Mononuclear cell (primary cell): ENCODE measurements around a stretch of chr6.

DNA sequence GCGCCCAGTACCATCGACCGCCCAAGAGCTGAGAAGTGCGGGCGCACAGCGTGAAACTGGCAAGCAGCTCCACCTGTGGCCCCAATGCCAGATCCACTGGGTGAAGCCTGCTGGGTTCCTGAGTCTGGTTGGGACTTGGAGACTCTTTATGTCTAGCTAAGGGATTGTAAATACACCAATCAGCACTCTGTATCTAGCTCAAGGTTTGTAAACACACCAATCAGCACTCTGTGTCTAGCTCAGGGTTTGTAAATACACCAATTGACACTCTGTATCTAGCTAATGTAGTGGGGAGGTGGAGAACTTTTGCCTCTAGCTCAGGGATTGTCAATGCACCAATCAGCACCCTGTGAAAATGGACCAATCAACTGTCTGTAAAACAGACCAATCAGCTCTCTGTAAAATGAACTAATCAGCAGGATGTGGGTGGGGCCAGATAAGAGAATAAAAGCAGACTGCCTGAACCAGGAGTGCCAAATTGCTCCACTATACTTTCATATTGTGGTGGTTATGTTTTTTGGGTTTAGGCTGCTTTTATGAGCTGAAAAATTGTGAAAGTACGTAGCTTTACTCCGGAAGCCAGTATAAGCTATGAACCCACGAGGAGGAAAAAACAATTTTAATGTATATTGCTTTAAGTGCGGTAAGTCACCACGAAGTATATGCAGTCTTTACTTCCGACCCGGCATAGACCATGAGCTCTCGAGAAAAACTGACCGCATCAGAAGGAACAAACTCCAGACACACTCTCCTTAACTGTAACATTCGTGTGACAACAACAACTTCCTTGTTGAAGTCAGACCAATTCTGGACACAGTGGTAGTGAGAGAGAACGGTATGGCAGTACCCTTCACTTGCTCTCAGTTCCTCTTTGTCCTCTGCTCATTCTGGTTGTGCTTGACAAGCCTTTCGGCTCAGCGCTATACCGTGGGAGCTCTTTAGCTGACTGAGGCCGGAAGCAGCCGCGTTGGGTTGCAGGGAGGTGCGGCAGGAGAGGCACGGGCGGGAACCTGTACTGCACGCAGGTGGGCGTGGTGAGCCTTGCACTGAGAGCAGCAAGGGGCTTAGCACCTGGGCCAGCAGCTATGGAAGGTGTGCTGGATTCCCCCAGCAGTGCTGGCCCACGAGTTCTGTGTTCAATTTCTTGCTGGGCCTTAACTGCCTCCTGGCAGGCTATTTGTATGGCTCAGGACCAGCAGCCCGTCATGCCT, 82.0 kb upstream of the E2F3 start:
- RRBS = 4% methylated on average over 5 of the region's 30 CpGs

- RRBS = no CpG with 5 or more reads among the region's 13 CpGs
Observed at GRCh38 chr6:20412940-20414190, 11.7 kb downstream of the E2F3 start.

- RRBS = no CpG with 5 or more reads among the region's 8 CpGs
Observed at GRCh38 chr6:20417598-20418250, 16.0 kb downstream of the E2F3 start.

DNA sequence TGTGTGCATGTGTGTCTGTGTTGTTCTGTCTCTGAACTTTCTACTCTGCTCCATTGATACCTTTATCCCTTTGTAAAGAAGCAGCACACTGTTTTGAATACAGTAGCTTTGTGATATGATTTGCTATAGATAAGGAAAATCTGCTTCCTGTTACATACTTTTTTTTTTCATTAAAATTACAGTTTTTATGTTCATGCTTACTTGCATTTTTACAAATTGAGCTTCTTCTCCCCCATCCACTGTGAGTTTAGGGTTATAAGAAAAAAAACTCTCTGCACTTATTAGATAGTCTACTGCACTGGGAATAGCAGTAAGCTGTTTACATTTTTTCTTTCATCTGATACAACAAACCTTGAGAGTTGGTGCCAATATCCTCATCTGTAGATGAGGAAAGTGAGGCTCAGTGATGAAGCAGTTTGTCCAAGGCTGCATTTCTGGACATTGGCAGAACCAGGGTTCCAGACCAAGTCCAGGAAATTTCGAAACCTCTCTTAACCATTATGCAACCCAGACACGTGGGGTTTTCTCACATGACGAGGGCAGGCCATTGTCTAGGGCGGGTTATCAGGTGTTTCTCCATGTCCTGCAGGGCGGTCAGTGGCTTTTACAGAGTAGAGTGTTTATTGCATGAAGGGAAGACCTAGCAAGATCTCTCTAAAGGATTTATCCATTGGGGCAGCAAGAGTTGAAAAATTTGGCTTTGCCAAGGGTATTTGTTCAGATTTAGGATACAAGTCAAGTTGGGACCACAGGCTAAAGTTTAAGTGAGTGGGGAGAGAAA, 22.9 kb downstream of the E2F3 start:
- RRBS = no CpG with 5 or more reads among the region's 5 CpGs

- RRBS = no CpG with 5 or more reads among the region's 13 CpGs
Observed at GRCh38 chr6:20441719-20442395, 40.2 kb downstream of the E2F3 start.

DNA sequence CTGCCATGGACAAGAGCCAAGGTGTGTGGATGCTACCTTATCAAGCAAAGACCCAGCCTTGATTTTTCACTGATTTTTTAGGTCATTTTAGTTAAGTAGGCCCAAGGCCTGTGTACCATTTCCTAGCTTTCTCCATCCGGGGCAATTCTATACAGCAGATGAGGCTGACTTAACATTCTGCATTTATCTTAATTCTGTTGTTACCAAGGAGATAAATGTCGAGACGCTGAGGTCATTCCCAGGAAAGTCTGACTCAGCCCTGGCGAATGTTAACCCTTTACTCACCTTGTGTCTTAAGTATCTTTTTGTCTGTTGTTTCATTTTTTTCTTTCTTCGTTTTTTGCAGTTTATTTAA, 276.9 kb downstream of the CDKAL1 start:
- RRBS = no CpG with 5 or more reads among the region's 5 CpGs

DNA sequence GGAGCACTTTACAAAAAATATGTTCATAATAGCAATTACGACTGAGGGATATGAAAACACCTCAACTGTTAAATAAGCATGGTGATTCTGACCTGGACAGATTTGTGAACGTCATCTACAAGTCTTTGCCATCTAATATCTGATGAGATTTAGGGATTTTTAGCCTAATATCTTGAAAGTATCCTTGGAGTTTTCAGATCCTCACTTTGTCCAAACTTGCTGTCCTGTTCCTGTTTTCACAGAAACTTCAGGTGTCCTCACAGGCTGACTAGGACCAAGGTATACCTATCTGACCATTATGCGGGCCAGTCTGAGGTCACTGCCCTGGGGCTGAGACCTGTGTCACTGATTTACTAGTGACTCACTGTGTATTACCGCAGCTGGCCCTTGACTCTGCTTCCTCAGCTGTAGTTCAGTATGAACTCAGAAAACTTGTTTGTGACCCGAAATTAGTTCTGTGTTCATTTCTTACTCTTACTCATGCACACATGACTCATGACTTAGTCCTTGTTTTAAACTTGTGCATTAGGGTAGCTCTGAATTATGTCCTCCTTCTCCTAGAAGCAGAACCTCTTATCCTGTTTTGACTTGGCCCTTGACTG, 343.0 kb downstream of the CDKAL1 start:
- RRBS = no CpG with 5 or more reads among the region's 5 CpGs

GRCh38 chr6:21594726-21595507, 1.4 kb downstream of the SOX4 start:
- RRBS = 2% methylated on average over 6 of the region's 98 CpGs

DNA sequence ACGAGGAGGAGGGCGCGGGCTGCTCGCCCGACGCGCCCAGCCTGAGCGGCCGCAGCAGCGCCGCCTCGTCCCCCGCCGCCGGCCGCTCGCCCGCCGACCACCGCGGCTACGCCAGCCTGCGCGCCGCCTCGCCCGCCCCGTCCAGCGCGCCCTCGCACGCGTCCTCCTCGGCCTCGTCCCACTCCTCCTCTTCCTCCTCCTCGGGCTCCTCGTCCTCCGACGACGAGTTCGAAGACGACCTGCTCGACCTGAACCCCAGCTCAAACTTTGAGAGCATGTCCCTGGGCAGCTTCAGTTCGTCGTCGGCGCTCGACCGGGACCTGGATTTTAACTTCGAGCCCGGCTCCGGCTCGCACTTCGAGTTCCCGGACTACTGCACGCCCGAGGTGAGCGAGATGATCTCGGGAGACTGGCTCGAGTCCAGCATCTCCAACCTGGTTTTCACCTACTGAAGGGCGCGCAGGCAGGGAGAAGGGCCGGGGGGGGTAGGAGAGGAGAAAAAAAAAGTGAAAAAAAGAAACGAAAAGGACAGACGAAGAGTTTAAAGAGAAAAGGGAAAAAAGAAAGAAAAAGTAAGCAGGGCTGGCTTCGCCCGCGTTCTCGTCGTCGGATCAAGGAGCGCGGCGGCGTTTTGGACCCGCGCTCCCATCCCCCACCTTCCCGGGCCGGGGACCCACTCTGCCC, 2.1 kb downstream of the SOX4 start:
- RRBS = 2% methylated on average over 7 of the region's 79 CpGs

DNA sequence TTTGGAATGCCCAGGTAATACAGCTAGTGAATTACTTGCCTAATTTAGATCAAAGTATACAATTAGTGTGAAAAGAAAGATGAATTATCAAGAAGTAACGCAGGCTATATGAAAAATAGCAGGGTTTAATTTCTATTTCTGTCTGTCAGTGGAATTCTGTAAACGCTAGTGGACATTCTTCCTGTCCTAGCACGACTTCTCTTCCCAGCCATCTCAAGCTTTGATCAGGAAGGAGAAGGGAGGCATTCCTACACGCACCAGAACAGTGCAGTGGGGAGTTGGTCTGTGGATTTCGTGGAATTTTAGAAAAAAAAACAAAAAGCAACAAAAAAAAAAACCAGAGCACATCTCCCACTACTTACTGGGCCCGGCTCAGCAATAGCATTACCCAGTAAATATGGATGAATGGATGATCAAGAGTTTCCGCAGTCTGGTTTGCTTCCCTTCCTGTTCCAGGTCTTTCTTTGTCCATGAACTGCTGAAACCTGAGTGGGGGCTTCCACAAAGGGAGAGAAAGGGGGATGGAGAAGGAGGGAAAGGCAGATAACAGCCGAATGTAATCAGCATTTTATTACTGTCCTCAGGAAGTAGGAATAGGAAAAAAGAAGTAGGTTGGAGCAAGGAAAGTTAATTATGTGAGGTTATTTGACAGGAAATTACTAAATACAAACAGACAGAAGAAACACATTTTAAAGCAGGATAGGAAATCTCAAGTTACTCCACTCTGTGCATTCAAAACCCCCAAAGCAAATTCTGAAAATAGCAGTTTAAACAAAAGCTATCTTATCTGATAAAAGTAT, 349.1 kb downstream of the PRL start:
- RRBS = no CpG with 5 or more reads among the region's 8 CpGs

DNA sequence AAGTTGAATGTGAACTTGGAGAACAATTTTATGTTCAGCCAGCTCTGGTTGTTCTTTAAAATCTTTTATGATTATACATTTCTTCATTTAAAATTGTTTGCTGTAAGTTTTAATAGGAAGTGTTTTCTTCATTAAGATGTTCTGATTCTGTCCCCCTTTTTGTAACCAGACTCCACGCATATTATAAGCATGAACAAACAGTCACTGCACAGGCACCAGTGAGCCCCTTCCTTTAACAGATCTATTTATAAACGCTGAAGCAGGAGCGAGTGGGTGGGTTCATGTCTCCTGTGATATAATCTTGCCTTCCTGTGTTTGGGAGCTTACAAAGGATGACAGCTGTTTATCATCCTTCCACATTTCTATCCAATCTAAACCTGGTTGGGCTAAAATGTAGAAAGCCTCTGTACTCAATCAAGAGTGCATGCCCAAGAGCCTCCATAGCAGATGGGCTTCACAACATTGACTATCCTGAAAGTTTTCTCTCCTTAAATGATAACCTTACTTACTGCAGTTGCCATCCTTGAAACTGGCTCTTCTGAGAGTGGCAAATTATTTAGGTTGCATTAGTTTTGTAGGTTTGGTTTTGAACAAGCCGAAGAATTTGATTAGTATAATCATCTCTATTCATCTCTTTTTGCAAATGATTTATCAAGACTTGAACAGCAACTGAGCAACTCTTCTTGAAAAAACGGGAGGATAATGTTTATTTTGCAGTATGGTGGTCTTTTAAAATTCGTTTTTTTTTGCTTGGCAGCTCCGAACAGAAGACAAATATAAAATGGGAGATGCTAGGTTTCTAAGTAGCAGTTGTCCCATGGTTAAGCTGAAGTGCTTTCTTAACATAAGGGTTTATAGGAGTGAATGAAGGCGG, 299.1 kb downstream of the PRL start:
- RRBS = no CpG with 5 or more reads among the region's 8 CpGs

DNA sequence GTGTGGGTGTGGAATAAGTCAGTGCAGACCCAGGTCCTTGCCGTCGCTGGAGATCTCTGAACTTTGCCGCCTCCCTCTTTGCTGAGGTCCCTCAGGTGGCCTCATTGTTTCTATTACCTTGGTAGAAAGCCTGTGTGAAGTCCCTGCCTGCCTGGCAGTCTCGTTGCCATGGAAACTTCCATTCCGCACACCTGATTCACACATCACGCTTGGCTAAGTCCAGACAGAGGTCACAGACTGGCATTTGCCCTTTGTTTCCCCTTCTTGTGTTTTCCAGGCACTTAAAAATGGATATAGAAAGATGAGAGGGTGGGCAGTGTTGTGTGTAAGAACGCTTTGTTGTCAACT, 260.6 kb downstream of the PRL start:
- RRBS = no CpG with 5 or more reads among the region's 7 CpGs

DNA sequence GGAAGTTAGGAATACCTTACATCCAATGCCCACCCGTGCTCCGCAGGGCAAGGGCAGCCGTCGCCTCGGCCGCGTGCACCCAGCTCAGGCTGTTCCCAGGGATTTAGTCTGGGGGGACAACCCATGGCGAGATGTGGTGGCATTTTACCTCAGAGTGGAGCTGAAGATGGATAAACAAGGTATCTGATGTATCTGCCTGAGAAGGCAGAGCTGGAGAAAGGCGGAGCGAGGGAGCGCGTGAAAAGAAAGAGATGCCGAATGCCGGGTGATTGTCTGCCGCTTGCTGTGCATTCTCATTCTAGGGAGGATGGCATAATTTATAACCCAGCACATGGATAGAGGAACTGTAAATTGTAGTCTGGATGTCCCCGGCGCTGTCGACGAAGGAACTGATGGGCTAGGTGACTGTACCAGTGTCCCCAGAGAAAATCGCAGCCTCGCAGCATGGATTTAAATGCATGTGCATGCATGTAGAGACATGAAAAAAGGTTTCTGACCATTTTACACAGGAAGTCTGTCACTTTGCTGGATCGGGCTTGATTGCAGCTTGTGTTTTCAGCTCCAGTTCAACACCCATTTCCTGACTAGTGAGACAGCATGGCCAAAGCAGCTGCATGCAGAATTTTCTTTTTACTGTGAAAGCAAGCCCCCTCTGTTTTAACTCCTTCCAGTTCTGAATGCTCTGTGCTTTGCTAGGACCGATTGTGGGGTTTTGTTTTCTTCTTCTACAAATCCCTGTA, 149.8 kb downstream of the PRL start:
- RRBS = 4% methylated on average over 3 of the region's 23 CpGs

DNA sequence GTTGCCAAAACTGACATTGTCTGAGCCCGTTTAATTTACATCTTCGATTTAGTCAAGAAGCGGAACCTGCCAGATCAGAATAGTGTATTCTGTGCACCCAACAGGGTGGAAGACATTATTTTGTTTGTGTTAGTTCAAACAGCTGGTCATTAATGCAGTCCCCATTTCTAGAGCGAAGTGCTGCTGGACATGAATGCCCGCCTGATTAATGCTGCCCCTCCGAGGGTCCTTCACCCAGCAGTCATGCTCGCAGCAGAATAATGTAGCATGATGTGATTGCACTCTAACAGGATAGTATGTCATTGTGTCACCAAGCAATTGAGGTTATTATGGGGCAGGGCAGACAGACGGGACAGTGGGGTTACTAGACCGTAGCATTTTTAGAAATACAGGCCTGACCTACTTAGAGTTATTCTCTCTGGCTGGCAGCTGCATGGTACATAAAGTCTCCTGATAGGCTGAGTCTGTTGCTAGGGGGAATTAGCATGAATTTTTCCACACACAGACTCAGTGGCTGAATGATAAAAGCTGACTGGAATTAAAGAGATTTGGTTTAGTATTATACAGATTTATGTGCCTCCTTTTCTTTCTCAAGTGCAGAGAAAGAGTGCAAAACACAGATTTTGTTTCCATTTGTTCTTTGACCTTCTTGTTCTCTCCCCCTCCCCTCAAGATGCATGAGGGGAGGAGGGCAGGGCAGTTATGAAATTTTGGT, 147.1 kb downstream of the PRL start:
- RRBS = no CpG with 5 or more reads among the region's 9 CpGs

DNA sequence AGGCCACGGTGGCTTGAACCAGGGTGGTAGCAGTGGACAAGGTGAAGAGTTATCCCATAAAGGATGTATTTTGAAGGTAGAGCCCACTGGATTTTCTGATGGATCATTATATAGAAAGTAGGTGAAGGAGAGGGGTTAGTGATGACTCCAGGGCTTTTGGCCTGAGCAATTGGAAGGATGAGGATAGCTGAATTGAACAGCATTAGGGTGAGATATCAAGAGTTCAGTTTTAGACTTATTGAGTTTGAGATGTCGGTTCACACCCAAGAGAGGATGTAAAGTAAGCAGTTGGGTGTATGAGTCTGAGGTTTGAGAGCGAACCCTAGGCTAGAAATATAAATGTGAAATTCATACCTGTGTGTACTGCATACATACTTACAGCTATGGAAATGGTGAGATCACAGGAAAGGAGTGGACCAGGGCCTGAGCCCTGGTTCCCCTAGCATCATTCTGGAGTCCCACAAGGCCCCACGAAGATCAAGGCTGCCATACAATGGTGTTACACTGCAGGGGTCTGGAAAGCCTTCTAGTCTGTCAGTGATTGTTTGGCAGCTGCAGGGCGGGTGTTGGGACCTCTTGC, 3.3 kb downstream of the ALDH5A1 start:
- RRBS = no CpG with 5 or more reads among the region's 5 CpGs

DNA sequence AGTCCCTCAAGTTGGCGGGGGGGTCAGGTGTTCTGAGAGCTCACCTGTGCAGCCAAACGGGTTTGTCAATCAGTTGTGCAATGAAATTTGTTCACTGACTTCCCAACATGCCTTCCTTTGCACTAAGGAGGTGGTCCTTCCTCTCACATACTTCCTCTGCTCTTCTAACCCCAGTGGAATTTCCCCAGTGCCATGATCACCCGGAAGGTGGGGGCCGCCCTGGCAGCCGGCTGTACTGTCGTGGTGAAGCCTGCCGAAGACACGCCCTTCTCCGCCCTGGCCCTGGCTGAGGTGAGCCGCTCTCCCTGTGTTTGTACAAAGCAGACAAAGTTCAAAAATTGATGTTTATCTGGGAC, 9.9 kb downstream of the ALDH5A1 start:
- RRBS = no CpG with 5 or more reads among the region's 10 CpGs

DNA sequence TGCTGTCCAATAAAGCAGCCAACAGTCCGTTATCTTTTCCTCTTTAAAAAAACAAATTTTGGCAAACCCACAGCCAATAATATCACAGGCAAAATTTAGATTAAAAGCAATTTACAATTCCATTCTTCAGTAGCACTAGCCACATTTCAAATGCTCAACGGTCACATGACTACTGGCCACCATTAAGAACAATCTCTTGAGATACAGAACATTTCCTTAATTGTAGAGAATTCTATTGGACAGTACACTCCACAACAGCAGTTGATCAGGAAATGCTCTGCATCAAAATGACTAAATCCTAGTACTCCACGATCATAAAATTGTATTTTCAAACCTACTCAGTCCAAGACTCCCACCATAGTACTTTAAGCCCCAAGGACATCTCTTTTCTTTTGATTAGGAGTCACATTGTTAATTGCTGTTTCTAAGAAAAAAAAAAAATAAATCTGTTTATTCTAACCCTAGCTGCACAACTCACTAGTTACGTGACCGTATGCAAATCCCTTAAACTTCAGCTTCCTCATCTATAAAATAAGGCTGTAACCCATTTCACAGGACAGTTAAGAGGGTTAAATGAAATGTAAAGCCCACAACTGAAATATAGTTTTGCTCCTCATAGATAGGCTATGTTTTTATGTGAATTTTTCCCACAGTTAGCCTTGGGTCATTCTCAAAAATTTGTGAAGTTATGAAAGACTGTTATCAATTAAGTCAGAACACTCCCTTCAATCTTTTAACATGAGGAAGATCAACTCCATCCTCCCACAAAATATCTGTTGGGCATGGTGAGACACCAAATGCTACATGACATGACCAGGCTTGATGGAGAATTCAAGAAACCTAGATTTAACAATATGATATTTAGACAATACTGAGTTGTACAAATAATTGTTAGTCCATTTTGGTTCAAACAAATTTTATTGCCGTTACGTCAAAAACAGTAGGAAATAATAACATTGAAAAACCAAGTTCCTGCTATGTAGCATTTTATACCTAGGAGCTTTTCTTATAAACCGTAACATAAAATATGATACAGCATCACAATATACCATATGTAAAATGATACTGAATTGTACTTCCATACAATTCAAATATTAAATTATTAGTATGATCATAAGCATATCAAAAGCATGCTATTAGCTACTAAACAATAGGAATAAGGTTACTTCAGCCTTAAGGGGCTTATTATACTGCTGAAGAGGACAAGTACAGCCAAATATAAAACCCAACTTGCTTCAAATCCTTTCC, 9.5 kb downstream of the C6orf62 start:
- RRBS = no CpG with 5 or more reads among the region's 8 CpGs

DNA sequence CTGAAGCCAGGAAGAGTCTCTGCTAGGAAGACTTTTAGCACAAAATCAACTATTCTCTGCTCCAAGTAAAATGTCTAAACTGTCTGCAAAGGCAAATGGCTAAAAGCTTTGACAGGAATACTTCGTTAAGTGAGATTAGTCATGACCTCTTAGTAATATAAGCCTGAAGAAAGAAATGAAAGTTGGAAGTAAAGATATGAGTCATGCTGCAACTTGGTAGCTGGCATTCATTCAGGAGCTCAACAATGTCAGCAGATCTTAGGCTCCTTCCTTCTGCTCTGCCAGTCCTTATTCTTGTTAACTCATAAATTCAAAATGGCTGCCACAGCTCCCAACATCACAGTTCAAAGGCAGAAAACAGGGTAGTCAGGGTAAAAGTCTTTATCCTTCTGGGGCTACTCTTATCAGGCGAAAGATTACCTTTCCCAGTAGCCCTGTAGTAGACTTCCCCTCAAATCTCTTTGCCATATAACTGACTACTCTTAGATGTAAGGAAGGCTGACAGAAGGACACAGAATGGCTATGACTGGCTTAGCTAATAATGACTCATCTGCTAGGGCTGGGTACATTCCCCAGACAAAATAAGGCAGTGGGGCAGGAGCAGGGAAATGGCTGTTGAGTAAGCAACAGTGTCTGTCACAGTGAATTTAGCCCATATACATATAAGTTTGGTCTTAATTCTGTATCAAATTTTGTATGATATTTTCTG, 24.4 kb upstream of the C6orf62 start:
- RRBS = no CpG with 5 or more reads among the region's 2 CpGs

DNA sequence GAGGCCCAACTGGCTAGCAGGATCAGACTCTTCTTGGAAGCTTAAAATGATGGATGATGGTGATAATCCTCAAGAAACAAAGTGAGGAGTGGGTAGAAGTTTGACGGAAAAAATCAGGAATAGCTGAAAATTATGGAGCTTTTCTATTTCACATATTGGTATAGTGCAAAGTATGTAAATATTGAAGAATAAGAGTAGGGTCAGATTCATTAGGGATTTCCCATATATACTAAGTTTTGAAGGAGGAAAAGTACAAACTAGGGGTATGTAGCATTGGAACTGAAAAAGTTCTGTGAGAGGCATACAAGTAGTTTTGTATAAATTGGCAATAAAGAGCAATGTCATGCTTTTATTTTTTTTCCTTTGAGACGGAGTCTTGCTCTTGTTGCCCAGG, 11.6 kb downstream of the GMNN start:
- RRBS = no CpG with 5 or more reads among the region's 2 CpGs